Mammary microvascular endothelial cell (primary cell): Measurements from ENCODE around the genes ABCA13 and SPATA48.

DNA sequence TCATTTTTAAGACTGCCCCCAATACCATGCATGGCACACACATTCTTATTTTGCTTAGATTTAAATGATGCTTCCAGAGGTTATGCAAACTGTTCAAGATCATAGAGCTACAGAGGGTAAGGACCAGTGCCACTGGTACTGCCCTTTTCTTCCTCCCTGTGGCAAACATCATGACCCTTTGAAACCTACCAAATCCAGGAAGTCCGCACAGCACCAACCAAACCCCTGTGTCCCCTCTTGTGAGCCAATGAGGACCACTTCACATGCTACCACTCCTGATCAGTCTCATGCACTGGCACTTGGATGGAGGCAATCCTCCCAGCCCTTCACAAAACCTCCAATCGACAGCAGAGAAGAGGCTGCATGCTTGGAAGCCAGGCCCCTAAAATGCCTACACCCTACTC is 248.0 kb downstream of the TNS3 start:
- RAMPAGE, long total RNA: no peak

GRCh38 chr7:47369029-47369852 is 212.7 kb downstream of the TNS3 start:
- RAMPAGE, long total RNA: no peak

DNA sequence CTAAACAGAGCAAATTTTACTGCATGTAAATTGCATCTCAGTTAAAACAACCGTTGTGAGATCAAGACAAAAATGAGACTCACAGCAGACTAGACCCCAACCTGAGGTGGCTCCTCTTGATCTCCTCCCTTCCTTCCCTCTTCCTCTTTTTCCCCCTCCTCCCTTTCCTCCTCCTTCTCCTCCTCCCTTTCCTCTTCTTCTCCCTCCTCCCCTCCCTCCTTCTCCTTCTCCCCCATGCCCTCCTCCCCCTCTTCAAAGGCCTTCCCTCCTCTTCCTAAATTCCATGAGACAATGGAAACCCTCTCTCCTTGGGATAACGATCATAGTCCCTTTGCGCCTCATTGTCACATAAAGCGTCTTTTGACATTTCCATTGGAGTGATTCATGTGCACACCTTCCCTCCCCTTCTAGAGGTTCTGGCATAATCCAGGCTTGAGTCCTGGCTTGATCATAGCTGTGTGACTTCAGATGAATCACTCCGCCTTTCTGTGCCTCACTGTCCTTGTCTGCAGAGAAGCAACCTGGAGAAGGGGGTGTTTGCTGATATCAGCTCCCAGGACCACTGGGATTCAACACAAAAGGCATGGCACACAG is 204.3 kb downstream of the TNS3 start:
- RAMPAGE, long total RNA: no peak

DNA sequence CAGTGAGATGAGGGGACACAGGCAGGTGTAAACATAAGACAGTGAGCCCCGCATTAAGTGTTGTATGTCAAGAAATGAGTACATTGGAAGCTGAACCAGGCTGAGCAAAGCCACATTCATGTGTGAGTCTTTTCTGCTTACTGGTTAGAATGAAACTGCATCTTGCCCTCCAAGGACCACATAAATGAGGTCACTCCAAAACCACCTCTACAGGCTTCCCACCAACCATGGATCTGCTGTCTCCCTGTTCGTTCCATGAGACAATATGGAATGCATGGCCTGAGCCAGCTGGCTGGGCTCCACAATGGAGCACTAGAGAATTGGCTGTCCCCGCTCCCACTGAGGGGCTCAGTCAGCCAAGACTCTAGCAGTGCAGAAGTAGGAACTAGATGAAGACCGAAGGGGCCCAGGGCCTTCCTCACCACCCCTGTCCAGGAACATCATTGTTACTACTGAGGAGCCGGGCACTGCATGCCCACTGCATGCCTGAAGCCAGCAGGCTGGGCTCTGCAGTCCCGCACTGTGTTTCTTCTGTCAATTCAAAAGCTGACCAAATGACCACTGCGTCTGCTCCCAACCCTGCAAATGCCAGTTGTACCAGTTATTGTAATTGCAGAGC is 120.7 kb downstream of the TNS3 start:
- RAMPAGE, long total RNA: no peak

GRCh38 chr7:47501353-47501846 is 80.5 kb downstream of the TNS3 start:
- RAMPAGE, long total RNA: no peak

DNA sequence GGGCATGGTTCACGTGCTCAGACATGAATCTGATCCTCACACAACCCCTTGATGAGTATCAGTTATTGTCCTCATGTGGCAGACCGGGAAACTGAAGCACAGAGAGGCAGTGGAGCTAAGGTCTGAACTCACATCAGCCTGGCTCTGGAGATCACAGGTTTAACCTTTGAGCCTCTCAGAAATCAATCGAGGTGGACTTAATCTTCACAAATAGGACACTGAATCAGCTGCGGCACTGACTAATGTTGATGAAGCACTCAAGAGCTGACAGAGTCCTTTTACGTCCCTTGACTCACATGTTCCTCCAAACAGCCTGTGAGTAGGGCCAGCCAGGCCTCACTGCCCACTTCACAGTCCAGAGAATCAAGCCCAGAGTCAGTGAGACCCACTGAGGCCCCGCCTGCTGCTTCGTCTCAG is 63.2 kb downstream of the TNS3 start:
- RAMPAGE, long total RNA: no peak

- RAMPAGE, long total RNA: no peak
These were observed 29.5 kb downstream of the TNS3 start for GRCh38 chr7:47552518-47552769.

GRCh38 chr7:47571208-47572526 is 10.2 kb downstream of the TNS3 start:
- RAMPAGE, long total RNA: no peak

GRCh38 chr7:47669327-47669934 is 87.5 kb upstream of the TNS3 start:
- RAMPAGE, long total RNA: no peak

DNA sequence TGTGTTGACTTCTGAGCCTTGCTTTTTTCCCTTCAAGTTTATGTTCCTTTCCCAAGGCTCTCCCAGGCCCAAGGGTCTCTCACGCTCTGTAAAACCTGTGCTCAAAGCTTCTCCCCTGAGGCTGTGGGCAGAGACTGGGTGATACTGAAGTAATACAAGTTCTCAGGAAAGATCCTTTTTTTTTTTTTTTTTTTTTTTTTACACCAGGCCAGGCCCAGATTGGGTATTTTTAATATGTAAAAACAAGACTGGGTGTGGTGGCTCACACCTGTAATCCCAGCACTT is 88.2 kb upstream of the TNS3 start:
- RAMPAGE, long total RNA: no peak

GRCh38 chr7:47786459-47786848 is 161.8 kb downstream of the PKD1L1 start:
- RAMPAGE, long total RNA: no peak

DNA sequence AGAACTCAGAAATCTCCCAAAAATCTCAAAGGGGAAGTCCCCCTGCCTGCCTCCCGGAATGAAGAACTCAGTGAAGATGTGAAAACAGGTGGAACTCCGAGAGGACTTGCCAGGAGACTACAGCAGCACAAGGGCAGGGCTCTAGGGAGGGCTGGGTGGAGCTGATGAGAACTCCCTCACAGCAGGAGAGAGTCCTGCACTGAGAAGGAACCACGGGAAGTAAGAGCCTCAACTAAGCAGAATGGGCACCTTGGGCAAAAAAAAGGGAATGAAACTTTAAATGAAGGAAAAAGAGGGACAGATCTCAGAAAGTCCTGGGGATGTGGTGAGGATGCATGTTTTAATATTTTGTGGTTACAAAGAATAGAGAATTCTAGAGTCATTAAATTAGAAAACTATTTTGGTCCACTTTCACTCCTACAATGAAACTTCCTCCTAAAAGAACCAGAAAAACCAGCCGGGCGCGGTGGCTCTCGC is 9.9 kb downstream of the HUS1 start:
- RAMPAGE, long total RNA: no peak

- RAMPAGE, long total RNA: no peak
These were observed 24.2 kb upstream of the ABCA13 start for GRCh38 chr7:48146939-48147602.

GRCh38 chr7:48170980-48171643 is at the start of gene ABCA13:
TSS of gene ABCA13 (plus strand) at chr7:48171458.
- RAMPAGE, long total RNA: no peak

DNA sequence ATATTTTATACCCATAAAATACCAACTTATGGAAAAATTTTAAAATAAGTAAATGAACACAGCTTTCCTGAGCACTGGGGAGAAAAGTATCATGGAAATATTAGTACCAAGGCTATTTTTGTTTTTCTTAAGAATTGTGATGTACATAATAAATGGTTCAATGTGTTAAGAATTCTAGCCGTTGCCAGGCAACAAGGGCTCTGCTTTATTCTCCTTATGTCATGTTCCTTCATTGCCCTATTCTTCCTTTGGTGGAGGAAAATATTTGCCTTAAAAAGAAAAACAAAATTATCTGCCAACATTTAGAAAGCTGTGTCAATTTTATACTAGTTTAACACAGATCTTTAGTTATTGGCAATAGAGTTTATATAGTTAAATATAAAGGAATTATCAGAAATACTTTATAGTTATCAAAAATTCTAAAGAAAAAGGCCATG is at the start of gene SPATA48:
Gene SPATA48, plus strand, starts transcription at position 232 of the 437 bp plus-strand sequence.
- RAMPAGE, long total RNA: no peak

DNA sequence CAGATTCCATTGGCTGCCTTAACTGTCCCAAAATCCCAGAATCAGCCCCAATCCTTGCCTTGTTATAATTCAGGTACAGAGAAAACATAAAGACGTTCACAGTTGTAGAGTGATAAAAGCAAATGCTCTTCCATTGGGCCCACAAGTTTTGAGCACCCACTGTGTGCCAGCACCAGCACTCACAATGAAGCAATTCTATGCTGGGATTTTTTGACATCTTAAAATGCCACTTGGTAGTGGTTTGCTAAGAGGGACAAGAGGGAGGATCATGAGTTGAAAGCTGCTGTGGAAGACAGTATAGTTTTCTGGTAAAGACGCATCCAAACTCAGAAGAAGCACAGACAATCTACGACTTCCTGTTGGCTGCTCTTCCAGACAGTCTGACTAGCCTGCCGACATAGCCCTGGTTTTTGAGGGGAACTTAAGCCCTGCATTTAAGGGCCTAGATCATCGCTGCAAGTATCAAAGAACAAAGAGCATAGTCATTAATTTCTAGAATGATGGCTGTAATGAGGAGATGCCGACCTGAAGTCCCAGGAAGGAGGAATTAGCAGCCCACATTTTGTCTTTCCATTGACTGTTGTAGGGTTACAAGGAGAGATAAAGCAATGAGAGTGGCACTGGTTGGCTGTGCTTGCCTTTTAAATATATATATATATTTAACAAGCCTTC is 100.0 kb upstream of the IKZF1 start:
- RAMPAGE, long total RNA: no peak

DNA sequence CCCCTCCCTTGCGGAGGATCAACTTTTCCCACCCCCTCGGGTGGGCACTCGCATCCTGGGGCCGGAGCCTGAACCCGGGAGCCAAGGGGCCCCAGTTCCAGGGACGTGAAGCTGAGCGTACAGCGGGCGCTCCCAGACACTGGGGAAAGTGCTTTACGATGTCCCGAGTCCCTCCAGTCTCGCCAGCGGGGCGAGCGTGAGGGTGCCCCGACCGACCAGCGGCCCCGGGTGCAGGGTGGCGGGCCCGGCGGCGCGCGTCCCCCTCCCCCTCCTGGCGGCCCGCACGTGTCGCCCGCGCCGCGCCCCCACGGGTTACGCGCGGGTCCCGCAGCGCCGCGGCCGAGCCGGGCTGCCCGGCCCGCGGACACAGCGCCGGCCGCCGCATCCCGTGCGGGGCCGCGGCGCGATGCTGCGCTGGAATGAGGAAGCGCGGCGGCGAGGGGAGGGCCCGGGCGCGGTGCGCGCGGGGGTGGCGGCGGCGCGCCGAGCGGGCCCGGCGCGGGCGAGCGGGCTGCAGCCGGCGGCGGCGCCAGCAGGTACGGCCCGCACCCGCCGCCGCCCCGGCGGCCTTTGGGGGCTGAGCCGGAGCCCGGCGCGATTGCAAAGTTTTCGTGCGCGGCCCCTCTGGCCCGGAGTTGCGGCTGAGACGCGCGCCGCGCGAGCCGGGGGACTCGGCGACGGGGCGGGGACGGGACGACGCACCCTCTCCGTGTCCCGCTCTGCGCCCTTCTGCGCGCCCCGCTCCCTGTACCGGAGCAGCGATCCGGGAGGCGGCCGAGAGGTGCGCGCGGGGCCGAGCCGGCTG is 735 bp upstream of the IKZF1 start:
- RAMPAGE, long total RNA: no peak

GRCh38 chr7:50311958-50312620 is 7.6 kb downstream of the IKZF1 start:
- RAMPAGE, long total RNA: no peak

DNA sequence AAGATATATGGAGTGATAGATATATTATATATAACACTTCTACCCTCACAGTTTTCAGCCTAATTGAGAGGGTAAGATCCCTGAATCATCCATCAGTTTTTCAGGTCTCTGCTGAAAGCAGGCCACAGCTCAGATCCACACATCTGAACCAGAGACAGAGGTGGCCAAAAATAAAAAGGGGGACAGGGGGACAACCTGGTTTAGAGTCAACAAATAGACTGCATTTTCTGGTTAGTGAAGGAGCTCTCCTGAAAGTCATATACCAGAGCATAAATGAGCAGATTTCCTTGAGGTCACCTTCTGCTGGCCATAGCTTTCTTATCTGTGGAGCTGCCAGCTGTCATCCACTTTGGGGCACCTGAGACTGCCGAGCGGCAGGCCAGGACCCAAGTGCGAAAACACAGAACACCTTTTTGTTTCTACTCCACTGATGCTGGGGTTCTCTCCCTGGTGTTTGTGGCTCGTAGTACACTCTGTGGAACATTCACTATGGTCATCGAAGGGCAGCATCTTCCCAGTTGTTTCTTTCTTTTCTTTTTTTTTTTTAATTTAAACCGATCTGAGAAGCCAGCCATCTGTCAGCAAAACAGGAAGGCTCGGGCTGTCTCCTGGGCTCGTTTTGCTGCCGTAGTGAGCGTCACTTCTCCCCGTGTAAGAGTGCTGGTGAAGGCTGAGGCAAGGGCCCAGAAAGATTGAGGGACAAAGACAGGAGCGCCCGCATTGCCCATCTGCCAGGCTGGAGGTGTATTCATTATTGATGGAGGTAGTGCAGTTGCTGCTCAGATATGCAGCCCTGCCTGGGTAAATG is 13.5 kb downstream of the IKZF1 start:
- RAMPAGE, long total RNA: no peak

- RAMPAGE, long total RNA: no peak
These were observed 38.1 kb downstream of the IKZF1 start for GRCh38 chr7:50342567-50343140.